ENCODE data around the genes GRIN3B, CIRBP and NDUFS7.

GRCh38 chr19:1000207-1000420 is at the start of gene GRIN3B:
Gene GRIN3B (plus strand): TSS chr19:1000419.
- PRO-cap, 7 experiments, result no peak in any of the 7 experiments
- RAMPAGE, long total RNA, 2 experiments, result no peak in any of the 2 experiments

GRCh38 chr19:1016389-1017038 is 4.4 kb downstream of the TMEM259 start:
- PRO-cap, 7 experiments, result no peak in any of the 7 experiments
- RAMPAGE, long total RNA, 2 experiments, result no peak in any of the 2 experiments

DNA sequence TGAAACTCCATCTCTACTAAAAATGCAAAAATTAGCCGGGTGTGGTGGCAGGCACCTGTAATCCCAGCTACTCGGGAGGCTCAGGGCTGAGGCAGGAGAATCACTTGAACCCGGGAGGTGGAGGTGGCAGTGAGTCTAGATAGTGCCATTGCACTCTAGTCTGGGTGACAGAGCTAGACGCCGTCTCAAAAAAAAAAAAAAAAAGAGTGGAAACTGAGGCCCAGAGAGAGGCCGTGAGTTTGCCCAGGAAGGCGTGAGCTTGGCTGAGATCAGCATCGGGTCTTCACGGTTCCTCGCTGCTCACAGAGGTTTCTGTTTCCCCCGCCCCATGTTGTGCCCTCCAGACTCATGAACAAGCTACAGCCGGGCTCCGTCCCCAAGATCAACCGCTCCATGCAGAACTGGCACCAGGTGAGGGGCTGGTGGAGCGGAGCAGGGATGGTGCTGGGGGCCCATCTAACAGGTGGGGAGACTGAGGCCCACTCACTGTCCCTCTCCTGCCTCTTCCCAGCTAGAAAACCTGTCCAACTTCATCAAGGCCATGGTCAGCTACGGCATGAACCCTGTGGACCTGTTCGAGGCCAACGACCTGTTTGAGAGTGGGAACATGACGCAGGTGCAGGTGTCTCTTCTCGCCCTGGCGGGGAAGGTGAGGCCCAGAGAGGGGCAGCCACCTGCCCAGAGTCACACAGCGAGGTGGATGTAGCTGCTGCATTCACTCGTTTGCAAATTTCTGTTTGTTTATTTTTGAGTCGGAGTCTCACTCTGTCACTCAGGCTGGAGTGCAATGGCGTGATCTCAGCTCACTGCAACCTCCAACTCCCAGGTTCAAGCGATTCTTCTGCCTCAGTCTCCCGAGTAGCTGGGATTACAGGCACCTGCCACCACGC is 5.9 kb downstream of the CNN2 start:
- PRO-cap, 7 experiments, result no peak in any of the 7 experiments
- RAMPAGE, long total RNA, 2 experiments, result no peak in any of the 2 experiments

GRCh38 chr19:1089634-1090525 is 5.3 kb downstream of the POLR2E start:
- PRO-cap, 7 experiments, result no peak in any of the 7 experiments
- RAMPAGE, long total RNA, 2 experiments, result no peak in any of the 2 experiments

DNA sequence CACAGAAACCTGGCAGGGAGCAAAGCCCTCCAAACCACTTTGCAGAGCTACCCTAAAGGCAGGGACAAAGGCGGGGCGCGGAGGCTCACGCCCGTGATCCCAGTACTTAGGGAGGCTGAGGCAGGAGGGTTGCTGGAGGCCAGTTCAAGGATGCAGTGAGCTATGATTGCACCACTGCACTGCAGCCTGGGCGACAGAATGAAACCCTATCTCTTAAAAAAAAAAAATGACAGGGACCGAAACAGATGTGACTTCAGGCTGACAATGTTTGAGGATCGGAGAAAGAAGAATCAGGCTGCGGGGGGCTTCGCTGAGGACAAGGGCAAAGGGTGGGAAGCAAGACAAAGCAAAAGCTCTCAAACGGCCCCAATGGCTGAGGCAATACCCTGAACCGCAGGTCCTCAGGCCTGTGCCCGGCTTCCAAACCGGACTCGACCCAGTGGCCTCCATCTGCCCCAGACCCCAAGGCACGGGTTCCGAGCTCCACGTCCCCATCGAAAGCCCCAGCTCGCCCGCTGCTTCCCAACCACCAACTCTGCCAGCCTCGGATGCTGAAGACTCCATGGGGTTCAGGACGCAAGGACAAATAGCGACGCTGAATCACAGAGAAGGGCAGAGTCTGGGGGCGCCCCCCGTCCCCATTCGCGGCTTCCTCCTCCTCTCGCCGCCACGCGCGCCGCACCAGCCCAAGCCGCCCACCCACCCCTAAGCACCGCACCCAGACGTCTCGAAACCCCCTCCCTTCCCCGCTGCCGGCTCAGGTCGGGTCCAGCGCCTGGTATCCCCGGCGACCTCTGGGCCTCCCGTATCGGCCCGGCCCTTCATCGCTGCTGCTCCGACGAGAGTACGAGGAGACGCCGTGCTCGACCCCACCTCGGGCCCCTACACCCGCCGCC is 598 bp downstream of the POLR2E start:
- PRO-cap, 7 experiments, result no peak in any of the 7 experiments
- RAMPAGE, long total RNA, 2 experiments, result no peak in any of the 2 experiments

DNA sequence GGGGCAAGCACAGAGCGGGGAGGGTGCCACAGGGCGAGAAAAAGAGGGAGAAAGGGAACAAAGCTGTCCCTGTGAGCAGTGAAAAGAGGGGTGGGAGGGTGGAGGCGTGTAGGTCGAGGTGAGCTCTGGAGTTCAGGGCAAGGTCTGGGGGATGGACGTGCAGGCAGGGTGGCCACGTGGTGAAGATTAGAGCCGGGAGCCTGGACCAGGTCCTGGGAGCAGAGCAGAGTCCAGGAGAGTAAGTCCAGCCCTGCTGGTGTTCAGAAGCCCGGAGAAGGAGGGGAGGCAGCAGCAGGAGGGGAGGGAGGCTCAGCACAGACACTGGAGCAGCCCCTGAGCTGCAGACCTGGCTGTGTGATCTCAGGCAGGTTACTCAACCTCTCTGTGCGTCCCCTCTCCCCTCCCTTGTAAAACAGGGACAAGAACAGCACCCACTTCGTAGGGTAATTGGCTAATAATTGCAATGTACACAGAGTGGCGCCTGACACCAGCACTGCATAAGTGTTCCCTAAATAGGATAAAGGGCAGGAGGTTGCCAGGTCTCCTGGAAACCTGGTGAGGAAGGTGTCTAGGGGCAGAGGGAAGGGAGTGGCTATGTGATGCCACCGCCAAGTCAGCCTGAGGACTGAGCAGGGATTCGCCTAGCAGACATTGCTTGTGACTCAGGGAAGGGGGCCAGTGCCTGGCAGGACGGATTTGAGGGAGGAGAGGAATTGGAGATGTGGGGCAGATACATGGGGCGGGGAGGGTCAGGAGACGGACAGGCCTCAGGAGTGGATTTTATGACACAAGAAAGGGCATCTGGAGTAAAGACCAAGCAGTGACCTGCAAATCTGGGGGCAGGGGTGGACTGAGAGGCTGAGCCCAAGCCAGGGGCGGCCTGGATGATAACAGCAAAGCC is 3.4 kb upstream of the POLR2E start:
- PRO-cap, 7 experiments, result peak in 3 of 7 experiments; most common plus-strand start position 217 of the sequence (in 1); most common minus-strand start position 92 of the sequence (in 1)
- RAMPAGE, long total RNA, 2 experiments, result no peak in any of the 2 experiments

- PRO-cap, 7 experiments, result peak in 3 of 7 experiments; most common plus-strand start chr19:1102644 (in 3); most common minus-strand start chr19:1102515 (in 1)
- RAMPAGE, long total RNA, 2 experiments, result no peak in any of the 2 experiments
Measured at GRCh38 chr19:1102333-1102772, 1.4 kb upstream of the GPX4 start.

GRCh38 chr19:1122508-1123094 is 18.8 kb downstream of the GPX4 start:
- PRO-cap, 7 experiments, result no peak in any of the 7 experiments
- RAMPAGE, long total RNA, 2 experiments, result no peak in any of the 2 experiments

GRCh38 chr19:1172668-1173427 is 1.2 kb downstream of the SBNO2 start:
- PRO-cap, 7 experiments, result peak in 7 of 7 experiments; most common plus-strand start chr19:1172942 (in 7); most common minus-strand start chr19:1172749 (in 1)
- RAMPAGE, long total RNA, 2 experiments, result start-site peak on the minus strand in 1 of 2 experiments, at chr19:1172850-1173403 at its widest, 6 reads per replicate

GRCh38 chr19:1213688-1214685 is 8.4 kb downstream of the STK11 start:
- PRO-cap, 7 experiments, result peak in 2 of 7 experiments; most common plus-strand start chr19:1214195 (in 2); most common minus-strand start chr19:1214146 (in 1)
- RAMPAGE, long total RNA, 2 experiments, result no peak in any of the 2 experiments

DNA sequence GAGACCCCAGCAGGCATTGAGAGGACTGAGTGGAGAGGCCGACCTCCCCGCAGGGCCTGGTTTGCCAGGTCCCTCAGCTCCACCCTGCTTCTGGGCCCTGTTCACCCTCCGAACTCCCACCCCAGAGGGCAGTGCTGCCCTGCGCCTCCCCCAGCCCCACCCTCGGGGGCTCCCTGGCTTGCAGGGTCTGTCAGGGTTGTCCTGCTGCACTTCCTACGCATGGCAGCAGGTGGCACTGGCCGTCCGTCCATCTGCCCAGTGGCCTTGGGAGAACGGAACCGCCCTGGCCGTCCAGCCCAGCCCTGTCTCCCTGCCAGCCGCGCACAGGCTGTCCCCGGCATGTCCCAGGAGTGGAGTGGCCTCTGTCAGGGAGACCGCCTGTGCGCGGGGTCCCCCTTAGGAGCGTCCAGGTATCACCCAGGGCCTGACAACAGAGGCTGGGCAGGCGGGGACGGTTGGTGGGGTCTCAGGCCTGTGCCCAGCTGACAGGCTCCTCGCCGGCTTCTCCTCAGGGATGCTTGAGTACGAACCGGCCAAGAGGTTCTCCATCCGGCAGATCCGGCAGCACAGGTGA is 15.9 kb downstream of the STK11 start:
- PRO-cap, 7 experiments, result no peak in any of the 7 experiments
- RAMPAGE, long total RNA, 2 experiments, result no peak in any of the 2 experiments

GRCh38 chr19:1258009-1258807 is 9.8 kb downstream of the MIDN start:
- PRO-cap, 7 experiments, result peak in 5 of 7 experiments; most common plus-strand start chr19:1258168 (in 2); most common minus-strand start chr19:1258113 (in 5)
- RAMPAGE, long total RNA, 2 experiments, result no peak in any of the 2 experiments

DNA sequence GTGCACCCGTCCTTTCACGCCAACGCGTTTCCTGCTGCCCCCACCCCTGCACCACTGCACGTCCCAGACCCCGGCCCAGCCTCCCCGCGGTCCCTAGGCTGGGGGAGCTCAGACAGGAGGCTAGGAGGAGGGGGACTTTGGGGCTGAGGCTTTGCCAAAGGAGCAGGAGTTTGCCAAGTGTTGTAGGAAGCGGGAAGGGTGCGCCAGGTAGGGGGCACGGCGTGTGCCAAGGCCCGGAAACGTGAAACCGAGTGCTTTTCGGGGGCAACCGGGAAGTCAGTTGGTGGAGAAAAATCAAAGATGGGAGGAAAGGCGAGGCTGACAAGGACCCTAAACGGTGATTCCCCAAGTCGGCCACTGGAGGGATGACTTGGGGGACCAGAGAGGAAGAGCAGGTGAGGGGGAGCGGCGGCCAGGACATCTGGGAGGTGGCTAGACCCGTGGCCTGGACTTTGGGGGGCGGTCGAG is 7.9 kb upstream of the CIRBP start:
- PRO-cap, 7 experiments, result peak in 2 of 7 experiments; most common plus-strand start position 51 of the sequence (in 2)
- RAMPAGE, long total RNA, 2 experiments, result no peak in any of the 2 experiments

- PRO-cap, 7 experiments, result peak in 7 of 7 experiments; most common plus-strand start chr19:1269335 (in 7)
- RAMPAGE, long total RNA, 2 experiments, result start-site peak on the plus strand in 2 of 2 experiments, at chr19:1269328-1269339 at its widest, 207 to 2,743 reads per replicate
Measured at GRCh38 chr19:1269284-1269474, at the start of gene CIRBP. Gene CIRBP (plus strand): TSS chr19:1269332.

DNA sequence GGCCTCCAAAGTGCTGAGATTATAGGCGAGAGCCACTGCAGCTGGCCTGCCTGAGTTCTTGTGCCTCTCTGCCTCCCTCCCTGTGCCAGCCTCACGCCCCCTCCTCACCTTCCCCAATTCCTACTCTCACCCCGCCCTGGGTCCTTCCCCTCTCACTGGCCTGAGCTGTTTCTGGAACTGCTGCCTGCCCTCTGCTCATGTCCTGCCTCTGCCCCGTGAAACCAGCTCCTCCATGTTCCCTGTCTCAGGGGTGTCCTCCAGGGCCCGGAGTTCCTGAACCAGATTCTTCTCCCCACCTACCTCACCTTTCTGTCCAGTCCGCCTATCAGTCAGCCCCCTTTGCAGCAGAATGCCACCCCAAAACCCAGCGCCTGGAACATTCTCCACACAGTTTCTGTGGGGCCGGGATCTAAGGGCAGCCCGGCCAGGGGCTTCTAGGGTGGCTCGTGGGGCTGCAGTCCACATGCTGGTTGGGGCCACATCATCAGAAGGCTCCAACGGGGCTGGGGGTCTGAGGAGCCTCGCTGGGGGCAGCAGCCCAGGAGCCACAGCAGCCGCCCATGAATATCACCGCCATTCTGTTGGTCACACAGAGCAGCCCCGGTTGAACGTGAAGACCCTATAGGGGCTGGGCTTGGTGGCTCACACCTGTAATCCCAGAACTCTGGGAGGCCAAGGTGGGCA is 3.1 kb upstream of the NDUFS7 start:
- PRO-cap, 7 experiments, result peak in 3 of 7 experiments; most common plus-strand start position 360 of the sequence (in 1); most common minus-strand start position 240 of the sequence (in 3)
- RAMPAGE, long total RNA, 2 experiments, result no peak in any of the 2 experiments

- PRO-cap, 7 experiments, result peak in 7 of 7 experiments; most common plus-strand start chr19:1383918 (in 4); most common minus-strand start chr19:1383573 (in 5)
- RAMPAGE, long total RNA, 2 experiments, result start-site peak on the plus strand in 2 of 2 experiments, at chr19:1383897-1383918 at its widest, 123 to 790 reads per replicate
Measured at GRCh38 chr19:1383178-1384037, at the start of gene NDUFS7. Gene NDUFS7 (plus strand): TSS chr19:1383907.

DNA sequence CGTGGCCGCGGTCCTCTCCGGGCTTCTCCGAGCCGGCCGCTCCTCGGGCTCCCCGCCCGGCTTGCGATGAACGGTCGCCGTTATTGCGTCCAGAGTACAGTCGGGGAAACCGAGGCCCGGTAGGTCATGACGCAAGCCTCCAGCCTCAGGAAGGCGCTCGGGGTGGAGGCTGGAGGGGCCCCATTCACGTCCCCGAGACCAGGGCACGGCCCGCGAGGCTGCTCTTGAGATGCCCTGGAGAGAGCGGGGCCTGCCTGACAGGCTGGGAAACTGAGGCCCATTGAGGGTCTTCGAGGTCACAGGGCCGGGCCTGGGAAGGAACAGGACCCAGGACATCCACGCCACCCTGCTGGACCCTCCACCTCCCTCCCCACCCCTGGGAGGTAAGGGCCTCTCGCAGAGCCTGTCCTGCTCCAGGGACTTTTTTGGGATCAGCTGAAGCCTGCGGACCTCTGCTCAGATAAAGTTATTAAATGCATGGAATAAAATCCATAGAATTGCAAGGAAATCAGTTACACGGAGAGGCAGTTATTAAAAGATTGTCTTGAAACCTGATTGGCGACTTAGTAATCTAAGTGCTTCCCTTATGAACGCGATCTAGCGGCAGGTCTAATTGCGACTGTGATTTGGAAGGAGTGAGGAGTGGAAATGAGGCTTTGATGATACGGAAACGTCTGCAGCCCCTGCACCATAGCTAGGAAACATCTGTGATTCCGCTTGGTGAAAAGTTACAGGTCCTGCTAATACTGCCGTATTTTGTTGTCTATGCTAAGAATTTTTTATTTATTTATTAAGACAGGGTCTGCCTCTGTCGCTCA is 540 bp downstream of the NDUFS7 start:
- PRO-cap, 7 experiments, result no peak in any of the 7 experiments
- RAMPAGE, long total RNA, 2 experiments, result no peak in any of the 2 experiments

DNA sequence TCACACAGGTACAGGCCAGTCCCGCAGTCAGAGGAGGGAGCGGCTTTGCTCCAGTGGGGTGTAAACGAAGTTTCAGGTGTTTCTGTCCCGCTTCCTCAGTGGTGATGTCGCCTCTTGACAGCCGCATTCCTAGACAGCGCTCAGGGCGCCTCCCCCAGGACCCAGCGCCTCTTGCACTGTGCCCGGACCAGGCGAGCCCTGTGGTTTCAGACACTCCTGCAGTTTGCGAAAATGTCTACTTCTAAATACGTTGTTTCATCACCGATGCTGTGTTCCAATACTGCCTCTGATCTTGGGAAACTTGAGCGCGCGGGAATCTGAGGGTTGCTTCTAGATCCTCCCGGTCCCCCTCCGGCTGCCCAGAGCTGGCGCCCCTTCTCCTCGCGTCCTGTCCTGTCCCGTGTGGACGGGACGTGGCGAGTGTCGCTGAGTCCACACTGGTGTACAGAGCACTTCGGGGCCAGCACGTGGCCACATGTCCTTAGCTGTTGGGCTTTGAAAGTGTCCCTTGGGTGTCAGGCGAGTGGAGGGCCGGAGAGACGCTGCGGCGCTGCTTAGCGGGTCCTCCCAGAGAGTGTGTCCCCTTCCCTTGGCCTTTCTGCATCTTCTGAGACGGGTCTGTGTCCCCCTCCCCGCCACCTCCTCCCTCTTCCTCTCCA is 14.6 kb upstream of the RPS15 start:
- PRO-cap, 7 experiments, result no peak in any of the 7 experiments
- RAMPAGE, long total RNA, 2 experiments, result no peak in any of the 2 experiments

DNA sequence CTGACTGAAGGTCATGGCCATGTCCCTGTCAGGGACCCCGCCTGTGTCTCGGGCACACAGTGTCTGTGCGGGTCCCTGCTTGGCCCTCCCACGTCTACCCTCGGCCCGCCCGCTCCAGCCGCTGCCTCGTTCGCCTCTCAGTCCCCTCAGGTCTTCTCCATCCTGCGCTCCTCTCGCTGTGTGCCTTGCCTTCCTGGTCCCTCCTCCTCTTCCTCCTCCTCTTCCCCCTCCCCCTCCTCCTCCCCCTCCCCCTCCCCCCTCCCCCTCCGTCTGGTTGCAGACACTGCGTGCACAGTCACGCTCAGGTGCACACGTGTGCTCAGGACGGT is 14.1 kb upstream of the RPS15 start:
- PRO-cap, 7 experiments, result no peak in any of the 7 experiments
- RAMPAGE, long total RNA, 2 experiments, result no peak in any of the 2 experiments

- PRO-cap, 7 experiments, result no peak in any of the 7 experiments
- RAMPAGE, long total RNA, 2 experiments, result no peak in any of the 2 experiments
Measured at GRCh38 chr19:1424632-1424916, 13.6 kb upstream of the RPS15 start.

Data from ovary (tissue), 7 donors.